Right common carotid artery plus branches (tissue), 1 donor: Measurements from ENCODE around the gene SAP30BP.

DNA sequence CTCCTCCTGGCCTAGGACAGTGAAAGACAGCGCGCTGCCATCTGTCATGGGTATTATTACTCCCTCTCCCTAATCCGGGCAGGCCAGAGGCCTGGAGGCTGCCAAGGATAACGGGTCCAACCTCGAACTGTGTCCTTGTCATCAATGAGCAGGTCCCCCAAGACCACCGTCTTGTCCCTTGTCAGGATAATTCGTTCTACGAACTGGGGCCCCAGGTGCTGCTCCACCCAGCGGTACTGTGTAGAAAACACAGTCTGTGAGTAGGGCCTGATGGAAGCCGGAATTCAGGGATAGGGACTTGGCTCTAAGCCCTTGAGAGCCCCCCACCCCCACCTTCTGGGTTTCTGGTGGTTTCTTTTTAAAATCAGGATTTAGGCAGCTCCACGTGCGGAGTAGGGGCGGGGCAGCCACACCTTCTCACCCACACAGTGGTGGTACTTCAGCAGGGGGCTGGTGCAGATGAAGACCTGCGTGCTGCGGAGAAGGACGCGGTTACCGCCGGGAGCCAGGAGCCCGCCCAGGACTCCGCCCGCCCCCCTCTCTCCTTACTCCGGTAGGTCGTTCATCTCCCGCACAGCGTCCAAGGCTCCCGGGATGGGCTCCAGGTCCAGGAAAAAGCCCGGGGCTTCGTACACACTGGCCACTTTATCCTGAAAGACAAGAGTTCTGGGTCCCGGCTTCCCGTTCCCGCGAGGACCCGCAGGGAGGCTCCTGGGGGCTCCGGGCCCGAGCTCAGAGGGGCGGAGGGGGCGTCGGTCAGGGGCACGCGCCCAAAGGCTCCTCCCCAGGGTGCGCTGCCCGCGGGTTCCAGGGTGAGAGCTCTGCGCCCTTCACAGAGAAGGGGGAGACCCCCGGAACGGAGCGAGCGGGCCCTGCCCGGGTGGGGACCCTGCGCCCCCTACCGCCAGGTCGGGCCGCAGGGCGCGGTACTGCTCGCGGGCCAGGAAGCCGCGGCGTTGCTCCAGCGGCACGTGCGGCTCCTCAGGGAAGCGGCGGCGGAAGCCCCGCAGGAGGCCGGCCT is 600 bp downstream of the NT5C start:
- PRO-cap, result no peak

GRCh38 chr17:75148489-75148781 is 5.9 kb downstream of the JPT1 start:
- PRO-cap, result no peak

GRCh38 chr17:75163488-75164139 is 9.3 kb upstream of the JPT1 start:
- PRO-cap, result no peak

- PRO-cap, result no peak
These were observed 16.7 kb downstream of the GGA3 start for GRCh38 chr17:75244560-75245198.

DNA sequence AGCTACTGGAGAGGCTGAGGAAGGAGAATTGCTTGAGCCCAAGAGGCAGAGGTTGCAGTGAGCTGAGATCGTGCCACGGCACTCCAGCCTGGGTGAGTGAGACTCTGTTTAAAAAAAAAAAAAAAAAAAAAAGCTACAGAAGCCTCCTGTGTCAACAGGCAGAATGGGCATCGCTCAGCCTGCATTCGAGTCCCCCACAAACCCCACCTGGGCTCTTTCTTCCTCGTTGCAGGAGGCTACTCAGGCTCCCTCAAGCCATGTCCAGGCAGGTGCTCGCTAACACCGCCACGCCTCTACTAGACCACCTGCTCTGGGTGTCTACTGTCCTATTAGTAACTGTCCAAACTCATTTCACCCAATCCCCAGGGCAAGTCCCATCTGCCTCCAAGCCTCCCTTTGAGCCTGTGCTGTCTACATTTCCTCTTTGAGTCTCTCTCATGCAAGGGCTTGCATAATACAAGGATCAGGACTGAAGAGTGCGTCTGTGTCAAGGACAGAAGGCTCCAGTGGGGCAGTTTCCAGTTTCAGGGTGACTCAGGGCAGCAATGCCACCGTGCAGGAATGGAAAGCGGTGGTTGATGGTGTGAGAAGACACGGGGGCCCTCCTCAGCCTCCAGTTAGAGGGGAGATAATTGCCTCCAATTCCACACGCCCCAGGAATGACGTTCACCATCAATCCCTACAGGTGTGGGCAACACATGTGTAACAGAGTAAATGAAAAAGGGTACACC is 24.5 kb upstream of the SLC25A19 start:
- PRO-cap, result unidirectional peak, minus-strand start at position 398 of the sequence; bidirectional peak, plus-strand start at position 521 of the sequence, minus-strand start at position 398 of the sequence

GRCh38 chr17:75476236-75477036 is 20.0 kb downstream of the TMEM94 start:
- PRO-cap, result unidirectional peak, plus-strand start at chr17:75476537

- PRO-cap, result unidirectional peak, minus-strand start at chr17:75516876
These were observed 477 bp downstream of the TSEN54 start for GRCh38 chr17:75516699-75517310.

DNA sequence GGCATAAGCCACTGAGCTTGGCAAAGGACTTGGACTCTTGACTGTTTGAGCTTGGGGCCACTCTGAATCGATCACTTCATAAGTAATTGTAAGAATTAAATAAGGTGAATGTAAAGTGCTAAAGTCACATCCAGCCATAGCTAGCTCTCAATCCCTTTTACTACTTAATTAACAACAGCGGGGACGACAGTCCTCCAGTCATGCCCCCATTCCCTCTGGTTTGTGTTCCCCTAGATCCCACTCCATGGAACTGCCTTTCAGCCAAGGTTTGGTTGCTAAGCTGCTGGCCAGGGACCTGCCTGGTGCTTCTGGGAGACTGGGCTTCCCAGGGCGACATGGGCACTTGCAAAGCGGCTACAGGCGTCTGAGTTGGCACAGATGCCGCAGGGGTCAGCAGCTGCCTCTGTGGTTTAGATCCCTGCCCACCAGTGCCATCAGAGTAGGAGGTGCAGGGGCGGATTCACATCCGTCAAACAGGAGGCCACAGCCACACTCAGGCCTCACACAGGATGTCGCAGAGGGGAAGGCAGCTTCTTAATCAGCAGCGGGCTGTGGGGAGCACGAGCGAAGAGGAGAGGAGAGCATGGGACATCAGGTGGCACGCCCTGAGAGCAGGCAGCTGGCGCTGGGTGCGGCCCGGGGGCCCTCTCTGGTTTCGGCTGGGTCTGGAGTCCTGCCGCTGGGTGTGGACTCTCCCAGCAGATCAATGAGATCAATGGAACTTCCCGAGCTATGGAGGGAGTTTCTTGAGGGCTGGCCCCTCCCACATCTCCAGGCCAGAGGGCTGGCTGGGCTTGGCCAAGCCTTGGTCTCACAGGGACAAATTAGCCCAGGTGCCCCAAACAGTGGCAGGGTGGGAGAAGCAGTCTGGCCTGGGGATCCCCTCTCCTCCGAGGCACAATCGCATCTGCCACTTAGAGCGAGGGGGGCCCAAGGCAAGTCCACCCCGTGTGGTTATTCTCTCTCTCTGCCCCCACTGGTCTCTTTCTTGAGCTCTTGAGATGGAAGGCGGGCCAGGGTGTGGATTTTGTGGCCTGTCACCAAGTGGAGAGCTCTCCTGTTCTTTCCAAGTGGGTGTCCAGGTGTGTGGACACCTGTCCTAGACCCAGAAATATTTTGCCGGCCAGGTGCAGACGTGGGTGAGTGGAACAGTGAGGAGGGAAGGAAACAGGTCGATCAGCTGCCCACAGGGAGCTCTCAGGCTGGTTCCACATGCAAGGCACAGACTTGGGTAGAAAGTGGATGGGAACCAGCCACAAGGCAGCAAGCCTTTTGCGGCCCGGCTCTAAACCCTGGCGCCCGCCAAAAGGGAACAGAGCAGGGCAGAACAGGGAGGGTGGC is 9.7 kb downstream of the LLGL2 start:
- PRO-cap, result no peak

DNA sequence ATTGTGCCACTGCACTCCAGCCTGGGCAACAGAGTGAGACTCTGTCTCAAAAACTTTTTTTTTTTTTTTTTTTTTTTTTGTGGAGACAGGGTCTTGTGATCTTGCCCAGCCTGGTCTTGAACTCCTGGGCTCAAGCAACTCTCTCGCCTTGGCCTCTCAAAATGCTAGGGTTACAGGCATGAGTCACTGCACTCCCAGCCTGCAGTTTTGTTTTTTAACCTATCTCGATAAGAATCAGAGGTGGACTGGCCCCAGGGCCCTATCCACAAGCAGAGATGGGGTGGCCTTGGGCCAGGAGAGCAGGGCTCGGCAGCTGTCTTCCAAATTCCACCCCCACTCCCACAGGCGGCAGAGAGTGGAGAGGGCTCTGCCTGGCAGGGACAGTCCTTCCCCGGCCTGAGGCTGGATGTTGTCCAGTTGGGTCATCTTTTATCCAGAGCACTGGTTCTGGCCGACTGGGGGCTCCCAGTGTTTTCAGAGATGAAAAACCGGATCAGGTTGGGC is 30.6 kb upstream of the MYO15B start:
- PRO-cap, result no peak

GRCh38 chr17:75590307-75590726 is 2.7 kb downstream of the MYO15B start:
- PRO-cap, result no peak

DNA sequence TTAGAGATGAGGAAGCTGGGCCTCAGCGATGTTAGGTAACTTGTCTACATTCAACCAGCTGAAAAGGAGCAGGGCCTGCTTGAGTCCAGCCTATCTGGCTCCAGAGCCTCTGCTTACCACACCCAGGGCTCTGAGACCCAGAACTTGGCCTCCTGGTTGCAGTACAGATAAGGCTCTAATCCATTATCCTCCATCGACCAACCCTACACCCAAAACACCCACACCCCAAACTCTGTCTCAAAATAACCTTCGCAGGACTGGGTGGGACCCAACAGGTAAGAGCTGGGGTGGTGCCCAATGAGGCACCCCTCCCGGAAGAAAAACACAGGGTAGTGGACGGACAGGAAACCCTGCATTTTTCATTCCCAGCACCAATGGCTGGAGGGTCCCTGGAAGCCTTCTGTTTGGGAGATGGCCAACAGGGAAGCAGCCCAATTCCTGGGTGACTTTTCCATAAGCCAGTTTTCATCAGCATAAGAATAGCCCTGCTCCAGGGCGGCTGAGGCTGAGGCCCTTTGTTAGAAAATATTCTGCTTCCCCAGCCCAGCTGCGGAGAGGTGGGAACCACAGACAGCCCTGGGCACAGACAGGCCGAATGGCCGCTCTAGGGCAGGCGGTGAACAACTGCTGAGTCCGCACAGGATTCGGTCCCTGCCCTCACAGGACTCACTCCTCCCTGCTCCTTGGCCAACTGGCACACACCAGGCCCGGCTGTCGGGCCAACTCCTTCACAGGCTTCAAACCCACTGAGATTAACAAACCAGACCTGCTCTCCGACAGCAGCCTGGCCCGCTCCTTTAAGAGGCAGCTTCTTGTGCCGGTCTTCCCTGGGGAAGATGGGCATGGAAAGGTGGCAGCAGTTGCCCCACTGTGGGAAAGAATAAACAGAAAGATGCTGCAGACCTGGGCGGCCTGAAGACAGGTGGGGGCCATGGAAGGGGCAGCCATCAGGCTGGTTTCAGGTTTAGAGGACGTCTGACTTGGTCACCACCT is 3.0 kb upstream of the SMIM6 start:
- PRO-cap, result no peak

DNA sequence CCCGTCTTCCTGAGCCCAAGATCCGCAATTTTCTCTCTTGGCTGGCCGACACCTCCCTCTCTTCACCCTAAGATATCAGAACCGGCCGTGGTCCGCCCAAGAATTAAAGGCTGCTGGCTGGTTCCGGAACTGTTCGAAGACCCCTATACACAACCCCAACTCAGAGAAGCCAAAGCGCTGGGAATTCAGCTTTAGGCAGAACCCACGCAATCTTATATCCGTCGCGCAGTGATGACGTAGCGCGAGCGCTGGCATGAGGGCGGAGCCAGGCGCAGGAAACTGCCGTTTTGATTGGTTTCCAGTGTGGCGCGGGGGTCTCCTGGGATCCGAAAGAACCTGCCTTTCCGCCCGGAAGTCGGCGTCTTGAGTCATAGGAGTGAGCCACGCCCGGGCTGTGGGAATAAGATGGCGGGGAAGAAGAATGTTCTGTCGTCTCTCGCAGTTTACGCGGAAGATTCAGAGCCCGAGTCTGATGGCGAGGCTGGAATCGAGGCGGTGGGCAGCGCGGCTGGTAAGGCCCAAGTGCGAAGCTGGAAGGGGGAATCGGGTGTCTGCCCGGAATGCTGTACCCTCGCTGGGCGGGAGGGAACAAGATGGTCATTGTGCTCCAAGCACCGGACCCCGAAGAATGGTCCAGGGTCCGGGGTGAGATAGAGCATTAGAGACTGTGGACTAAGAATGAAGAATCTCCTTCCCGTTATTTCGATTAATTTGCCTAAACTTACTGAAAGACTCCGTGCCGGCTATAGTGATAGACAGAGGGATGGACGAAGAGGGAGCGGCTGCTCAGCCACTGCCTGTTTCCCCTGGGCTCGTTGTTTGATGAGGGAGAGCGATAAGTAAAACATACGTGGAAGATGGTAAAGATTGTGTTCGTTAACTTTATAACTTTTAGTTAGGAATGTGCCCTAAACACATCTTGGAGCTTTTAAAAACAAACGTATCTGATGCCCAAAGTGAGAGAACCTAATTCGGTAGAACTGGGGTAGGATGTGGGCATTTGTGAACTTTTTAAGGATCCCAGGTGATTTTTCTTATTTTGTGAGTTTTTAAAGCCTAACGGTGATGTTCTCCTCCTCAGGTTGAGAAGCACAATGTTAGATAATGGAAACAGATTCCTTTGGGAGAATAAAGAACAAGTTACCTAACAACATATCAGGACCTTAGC is at the start of gene SAP30BP:
Gene SAP30BP, plus strand, starts transcription at position 371 of the 1,168 bp plus-strand sequence.
- PRO-cap, result bidirectional peak, plus-strand start at position 361 of the sequence, minus-strand start at position 214 of the sequence

DNA sequence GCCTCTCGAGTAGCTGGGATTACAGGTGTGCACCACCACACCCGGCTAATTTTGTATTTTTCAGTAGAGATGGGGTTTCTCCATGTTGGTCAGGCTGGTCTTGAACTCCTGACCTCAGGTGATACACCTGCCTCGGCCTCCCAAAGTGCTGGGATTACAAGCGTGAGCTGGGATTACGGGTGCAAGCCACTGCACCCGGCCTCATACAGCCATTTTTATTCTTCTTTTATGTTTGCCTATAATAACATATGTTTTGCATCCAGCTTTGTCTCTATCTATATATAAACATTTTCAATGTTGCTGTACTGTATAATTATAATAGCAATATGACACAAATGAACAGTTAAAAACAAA is 15.1 kb downstream of the SAP30BP start:
- PRO-cap, result no peak

- PRO-cap, result bidirectional peak, plus-strand start at chr17:75692230, minus-strand start at chr17:75692049
These were observed 24.8 kb downstream of the SAP30BP start for GRCh38 chr17:75691780-75692410.

GRCh38 chr17:75703385-75704262 is 17.6 kb upstream of the ITGB4 start:
- PRO-cap, result no peak

- PRO-cap, result no peak
These were observed 5.0 kb downstream of the H3-3B start for GRCh38 chr17:75774531-75774973.

- PRO-cap, result no peak
These were observed 24.8 kb downstream of the UNK start for GRCh38 chr17:75809420-75809798.

- PRO-cap, result no peak
These were observed 20.2 kb downstream of the UNC13D start for GRCh38 chr17:75824080-75824339.

DNA sequence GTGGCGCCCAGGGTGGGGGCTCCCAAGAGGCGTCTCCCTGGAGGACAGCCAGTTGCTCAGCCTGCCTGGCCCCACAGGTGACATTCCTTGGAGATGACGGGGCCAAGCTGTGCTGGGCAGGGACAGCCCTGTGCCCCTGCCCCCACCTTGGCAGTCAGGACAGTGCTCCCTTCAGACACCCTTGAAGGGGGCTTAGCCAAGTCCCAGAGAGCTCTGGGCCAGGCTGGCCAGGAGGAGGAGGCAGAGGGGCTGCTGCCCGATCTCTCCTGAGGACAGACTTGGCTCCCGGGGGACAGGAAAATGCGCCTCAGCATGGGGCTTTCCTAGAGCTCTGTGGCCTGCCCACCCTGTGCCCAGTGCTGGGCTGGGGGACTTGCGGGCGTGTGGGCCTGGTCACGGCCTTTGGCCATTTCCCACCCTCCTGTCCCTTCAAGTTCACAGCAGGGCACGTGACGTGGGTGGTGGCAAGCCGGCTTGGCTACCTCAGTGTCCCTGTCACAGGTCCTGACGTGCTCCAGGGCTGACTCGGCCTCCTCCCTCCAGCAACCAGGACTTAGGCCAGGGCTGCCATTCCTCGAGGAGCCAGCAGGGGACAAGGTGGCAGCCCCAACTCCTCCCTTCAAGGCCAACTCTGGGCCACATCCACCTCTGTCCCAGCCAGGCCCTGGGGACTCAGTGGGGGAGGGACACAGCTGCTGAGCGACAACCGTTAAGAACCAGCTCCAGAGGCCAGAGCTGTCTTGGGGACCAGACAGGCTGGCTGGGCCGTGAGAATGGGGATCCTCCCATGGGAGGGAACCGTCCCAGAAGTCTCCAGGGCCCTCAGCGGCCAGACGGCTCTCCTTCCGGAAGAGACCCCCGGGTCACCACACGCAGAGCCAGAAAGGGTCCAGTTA is 855 bp upstream of the UNC13D start:
- PRO-cap, result no peak

GRCh38 chr17:75850805-75852083 is 3.9 kb downstream of the WBP2 start:
- PRO-cap, result unidirectional peak, minus-strand start at chr17:75851012; unidirectional peak, plus-strand start at chr17:75851523; unidirectional peak, plus-strand start at chr17:75851559